Measurements from ENCODE around the genes C2orf80, IDH1 and ERBB4.

DNA sequence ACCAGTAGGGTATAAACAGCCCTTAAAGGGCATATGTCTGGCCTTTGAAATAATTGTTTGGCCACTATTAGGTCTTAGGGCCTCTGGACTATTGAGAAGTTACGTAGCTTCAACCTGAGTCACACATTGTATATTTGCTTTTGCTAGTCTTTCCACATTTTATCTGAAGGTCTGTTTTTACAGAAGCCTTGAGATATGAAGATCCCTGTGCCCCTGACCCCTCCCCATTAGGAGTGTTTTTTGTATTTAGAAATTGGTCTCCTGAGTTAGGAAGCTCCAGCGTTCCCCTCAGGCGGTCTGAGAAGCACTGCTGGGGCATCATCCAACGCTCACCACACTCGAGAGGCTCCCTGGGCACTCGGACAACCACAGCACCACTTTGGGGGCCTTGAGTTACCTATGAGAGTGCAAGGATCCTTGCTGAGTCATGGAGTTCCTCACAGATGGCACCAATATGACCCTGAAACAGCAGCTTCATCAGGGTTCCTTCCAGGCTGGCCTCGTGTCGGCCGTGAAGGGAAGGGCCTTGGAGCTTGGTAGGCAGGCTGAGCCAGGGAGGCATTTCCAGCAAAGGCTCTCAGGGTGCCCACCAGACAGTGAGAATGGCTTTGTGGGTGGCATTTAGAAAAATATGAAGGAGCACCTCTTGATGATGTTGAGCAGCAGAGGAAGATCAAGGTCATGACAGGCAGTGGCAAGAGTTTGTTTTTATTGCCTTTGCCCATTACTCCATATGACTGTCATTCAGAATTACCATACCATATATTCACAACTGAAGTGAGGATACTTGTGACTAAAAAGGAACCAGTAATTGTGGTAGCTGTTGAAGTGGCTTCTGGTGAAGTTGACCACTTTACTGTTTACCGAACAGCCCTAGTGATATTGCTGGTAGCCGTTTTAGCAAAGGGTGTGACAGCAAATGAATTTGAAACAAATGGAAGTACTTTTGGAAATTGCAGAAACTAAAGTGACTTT lies 21.5 kb downstream of the FZD5 start:
- RRBS: no CpG with 5 or more reads among the region's 11 CpGs

GRCh38 chr2:207796625-207797513 lies 27.2 kb upstream of the FZD5 start:
- RRBS: no CpG with 5 or more reads among the region's 11 CpGs

- RRBS: no CpG with 5 or more reads among the region's 1 CpG
These were observed 91.1 kb upstream of the FZD5 start for GRCh38 chr2:207860736-207861185.

- RRBS: no CpG with 5 or more reads among the region's 3 CpGs
These were observed 109.6 kb upstream of the FZD5 start for GRCh38 chr2:207879302-207879753.

DNA sequence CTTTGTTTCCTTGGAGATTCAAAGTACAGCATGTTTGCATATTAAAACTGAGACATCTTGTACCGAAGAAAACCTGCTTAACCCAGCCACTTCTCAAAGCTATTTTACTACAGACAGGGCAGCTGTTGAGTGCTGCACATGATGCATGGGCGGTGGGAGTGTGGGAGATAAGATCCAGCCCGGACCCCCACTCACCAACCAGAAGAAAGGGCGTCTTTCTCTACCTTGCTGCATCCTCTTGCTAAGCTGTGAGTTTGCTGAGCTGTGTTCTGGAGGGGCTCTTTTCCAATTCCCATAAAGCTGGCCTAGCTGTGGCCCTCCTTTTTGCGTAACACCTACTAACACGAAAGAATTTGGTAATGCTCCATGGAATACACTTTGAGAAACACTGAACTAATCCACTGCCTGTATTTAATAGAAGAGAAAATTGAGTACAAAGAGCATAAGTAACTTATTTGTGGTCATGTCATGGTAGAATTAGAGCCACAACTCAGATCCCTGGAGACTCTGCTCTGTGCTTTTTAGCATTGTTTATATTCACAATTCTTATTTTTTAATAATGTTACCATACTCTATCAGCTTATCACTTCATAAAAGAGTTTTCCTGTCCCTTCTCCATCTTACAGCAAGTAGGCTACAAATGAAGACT lies 90.0 kb downstream of the PLEKHM3 start:
- RRBS: no CpG with 5 or more reads among the region's 6 CpGs

GRCh38 chr2:208183815-208184338 lies 6.0 kb downstream of the C2orf80 start:
- RRBS: no CpG with 5 or more reads among the region's 10 CpGs

DNA sequence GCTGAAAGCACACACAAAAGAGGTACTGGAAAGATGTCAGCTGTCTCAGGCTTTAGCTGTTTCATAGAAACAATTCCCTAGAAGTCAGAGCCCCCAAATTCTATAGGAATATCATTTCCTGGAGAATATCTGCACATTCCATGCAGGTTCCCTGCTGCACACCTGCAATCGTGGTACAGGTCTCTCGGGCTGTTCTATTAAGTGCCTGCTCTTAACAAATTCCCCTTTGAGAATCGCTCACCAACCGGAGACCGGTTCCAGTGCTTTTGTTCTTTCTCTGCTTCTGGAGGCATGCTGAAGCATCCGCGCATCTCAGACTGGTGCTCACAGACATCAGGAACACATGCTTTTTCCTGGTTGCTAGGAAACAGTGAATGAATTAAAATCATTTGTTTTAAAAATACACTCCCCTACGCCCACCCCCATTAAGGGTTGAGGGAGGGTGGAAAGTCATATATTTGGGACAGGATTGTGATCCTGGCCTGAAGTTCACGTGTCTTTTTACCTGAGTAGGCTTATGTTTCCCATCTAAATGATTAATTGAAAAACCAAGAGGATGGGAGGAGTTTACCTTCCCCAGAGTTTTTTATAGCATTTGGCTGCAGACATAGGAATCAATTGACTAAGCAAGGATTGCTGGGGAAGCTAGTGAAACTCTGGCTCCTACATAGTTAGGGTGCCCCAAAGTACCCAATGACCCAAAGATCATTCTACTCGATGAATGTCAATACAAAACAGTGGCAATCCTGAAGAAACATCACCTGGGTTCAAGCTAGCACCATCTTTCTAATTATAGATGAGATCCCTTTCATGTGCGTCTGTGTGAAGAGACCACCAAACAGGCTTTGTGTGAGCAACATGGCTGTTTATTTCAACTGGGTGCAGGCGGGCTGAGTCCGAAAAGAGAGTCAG lies at the start of gene C2orf80:
Gene C2orf80, minus strand, starts transcription at position 319 of the 912 bp plus-strand sequence.
- RRBS: no CpG with 5 or more reads among the region's 13 CpGs

DNA sequence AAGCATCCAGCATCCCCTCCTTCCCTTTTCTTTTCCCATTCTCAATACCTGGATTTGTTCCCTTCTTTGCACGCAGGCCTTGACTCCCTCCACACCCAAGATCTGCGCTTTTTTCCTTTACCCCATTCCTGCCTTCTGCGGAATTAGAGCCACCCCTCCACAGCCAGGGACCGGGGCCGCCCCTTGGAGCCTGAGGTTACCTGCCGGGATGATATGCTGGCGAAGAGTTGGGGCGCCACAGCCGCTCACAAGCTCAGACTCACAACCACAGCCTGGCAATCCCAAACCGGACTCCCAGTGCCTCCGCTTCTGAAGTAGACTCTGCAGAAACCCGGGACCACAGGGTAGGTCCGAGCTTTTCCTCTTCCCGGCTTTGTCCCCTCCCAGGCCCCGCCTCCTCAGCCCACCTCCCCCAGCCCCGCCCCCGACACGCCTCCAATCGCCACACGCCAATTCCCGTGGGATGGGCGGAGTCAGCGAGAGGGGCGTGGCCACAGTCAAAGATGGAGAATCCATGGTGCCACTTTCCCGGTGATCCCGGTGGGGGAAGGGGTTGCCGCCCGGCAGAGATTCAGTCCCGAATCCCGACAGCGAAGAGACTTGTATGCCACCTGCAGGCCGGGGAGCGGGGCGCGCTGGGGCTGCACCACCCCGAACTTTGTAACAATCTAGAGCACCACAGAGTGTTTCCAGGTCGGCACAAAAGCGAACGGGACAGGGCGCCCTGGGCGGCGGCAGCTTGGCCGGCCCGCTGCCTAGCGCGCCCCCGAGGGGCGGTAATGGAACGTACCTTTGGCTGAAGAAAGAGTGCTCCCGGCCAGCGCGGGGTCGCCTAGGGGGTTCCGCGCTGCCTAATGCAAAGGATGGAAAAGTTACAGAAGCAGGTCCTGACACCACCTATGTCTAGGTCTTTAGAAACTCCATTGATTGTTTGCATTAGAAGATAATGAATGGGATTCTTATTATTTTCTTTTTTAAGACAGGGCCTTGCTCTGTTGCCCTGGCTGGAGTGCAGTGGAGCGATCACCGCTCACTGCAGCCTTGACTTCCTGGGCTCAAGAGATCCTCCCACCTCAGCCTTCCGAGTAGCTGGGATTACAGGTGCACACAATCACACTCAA lies at the start of gene IDH1:
Gene IDH1, minus strand, starts transcription at position 333 of the 1,121 bp plus-strand sequence.
- RRBS: 3% methylated on average over 19 of the region's 58 CpGs

DNA sequence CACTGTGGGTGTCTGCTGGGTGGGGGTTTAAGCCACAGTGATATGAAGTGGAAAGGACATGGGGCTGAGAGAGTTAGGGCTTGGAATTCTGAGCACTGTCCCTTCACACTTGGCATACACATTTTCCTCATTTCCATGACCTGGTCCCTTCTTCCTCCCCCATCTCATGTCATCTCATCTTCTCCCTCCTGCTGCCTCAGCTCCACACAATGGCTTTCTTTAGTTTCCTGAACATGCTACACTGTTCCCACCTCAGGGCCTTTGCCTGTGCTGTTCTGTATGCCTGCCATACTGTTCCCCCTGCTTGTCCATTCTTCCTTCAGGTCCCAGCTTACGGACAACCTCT lies 56.4 kb downstream of the PTH2R start:
- RRBS: no CpG with 5 or more reads among the region's 1 CpG

- RRBS: no CpG with 5 or more reads among the region's 2 CpGs
These were observed 316.3 kb downstream of the PTH2R start for GRCh38 chr2:208722899-208723205.

- RRBS: no CpG with 5 or more reads among the region's 7 CpGs
These were observed 715 bp downstream of the UNC80 start for GRCh38 chr2:209772353-209772740.

GRCh38 chr2:209817712-209818416 lies 46.2 kb downstream of the UNC80 start:
- RRBS: 81% methylated on average over 4 of the region's 11 CpGs

- RRBS: no CpG with 5 or more reads among the region's 2 CpGs
These were observed 52.8 kb downstream of the RPE start for GRCh38 chr2:210055216-210055691.

- RRBS: no CpG with 5 or more reads among the region's 2 CpGs
These were observed 3.9 kb downstream of the CPS1 start for GRCh38 chr2:210560342-210560696.

DNA sequence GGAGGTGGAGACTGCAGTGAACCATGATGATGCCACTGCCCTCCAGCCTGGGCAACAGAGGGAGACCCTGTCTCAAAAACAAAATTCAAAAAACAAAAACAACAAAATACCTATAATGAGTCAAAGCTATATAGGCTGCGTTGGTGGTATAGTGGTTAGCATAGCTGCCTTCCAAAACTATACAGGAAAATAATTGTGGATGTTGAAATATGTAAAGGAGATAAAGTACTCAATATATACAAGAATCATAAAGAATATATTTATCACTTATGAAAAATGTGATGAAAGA lies 375.5 kb downstream of the CPS1 start:
- RRBS: no CpG with 5 or more reads among the region's 1 CpG

DNA sequence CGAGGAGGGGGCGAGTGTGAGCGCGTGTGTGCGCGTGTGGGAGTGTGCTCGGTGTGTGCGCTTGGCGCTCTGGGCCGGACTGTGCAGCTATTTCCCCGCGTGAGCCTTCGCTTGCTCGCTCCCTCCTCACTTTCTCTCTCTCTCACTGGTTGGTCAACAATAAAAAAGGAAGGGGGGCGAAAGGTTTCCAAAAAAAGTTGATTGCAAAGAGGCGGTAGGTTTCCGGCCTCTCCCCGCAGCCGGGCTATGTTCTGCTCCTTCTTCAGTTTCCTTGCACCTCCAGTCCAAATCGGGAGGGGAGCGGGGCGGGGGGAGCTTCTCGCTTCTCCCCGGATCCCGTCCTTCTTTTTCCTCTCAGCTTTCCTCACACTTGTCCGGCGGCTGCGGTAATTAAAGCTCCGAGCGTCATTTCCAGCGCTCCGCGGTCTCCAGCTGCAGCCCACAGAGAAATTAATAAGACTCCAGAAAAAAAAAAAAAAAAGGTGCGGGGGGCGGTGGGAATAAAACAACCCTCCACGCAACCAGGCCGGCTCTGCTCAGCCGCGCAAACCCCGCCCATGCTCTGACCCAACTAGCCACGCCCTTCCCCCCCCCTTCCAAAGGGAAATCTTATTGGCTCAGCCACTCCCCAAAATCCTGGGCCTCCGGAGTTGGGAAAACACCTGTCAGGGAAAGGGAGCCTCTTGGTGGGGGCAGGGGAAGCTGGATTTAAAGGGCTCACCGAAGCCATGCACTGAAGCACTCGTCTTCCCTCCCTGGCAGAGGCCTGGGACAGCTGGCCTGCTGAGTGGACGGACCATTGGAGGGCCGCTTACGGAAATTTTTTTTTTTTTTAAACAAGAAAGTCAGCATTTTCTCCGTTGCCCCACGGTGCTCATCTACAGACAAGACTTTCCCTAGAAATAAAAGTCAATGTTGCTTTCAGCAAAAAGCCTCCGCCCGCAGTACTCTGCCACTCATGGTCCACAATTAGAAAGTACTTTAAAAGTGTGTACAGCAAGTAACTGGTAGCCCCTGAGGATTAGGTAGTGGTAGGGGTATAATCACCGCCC lies at the start of gene ERBB4:
Gene ERBB4, minus strand, starts transcription at position 83 of the 1,052 bp plus-strand sequence.
- RRBS: 3% methylated on average over 13 of the region's 52 CpGs

DNA sequence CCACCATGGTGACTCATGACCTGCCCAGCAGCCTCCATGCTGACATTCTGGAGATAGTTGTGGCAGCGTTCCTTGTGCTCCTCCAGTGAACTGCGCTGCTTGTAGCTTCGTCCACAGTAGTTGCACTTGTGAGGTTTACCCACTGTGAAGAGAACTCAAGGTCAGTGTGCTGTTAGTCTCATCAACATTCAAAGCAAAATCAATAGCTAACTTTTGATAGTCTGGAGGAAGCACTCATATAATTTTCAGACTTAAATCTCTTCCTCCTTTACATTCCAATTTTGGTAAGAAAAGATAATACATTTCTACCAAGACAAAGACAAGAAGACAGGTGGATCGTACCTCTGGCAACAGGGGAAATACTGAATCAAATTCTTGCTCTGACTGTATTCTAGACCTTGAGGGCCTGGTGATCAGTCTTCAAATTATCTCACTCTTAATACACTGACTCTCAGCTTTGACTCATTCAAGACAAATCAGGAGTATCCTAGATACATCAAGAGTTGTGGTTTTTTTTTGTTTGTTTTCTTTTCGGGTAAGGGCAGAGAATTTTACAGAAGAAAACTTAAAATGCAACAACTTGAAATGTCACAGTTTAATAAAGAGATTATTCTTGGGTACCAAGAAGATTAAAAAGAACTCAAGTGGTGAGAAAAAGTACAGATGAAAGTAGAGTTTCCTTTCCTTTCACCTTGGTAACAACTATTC lies 129.3 kb downstream of the IKZF2 start:
- RRBS: no CpG with 5 or more reads among the region's 5 CpGs

GRCh38 chr2:213066201-213066700 lies 85.2 kb downstream of the IKZF2 start:
- RRBS: no CpG with 5 or more reads among the region's 5 CpGs